ENCODE data around the genes HS6ST2, CT45A7, SAGE1 and SLC9A6.

GRCh38 chrX:132957689-132958930, at the start of gene HS6ST2:
HS6ST2 (minus strand) TSS chrX:132958629.
- PRO-cap: no peak
- RAMPAGE, long total RNA: no peak
- RRBS: 25% methylated on average over 65 of the region's 116 CpGs

- PRO-cap: no peak
- RAMPAGE, long total RNA: no peak
- RRBS: no CpG with 5 or more reads among the region's 11 CpGs
These were observed 25.5 kb upstream of the GPC4 start for GRCh38 chrX:133440722-133441250.

GRCh38 chrX:133496048-133496336, 80.7 kb upstream of the GPC4 start:
- PRO-cap: no peak
- RAMPAGE, long total RNA: no peak
- RRBS: no CpG with 5 or more reads among the region's 5 CpGs

GRCh38 chrX:133783184-133783837, 202.1 kb downstream of the GPC3 start:
- PRO-cap: no peak
- RAMPAGE, long total RNA: no peak
- RRBS: no CpG with 5 or more reads among the region's 4 CpGs

GRCh38 chrX:134026397-134027246, 41.2 kb upstream of the GPC3 start:
- PRO-cap: no peak
- RAMPAGE, long total RNA: no peak
- RRBS: no CpG with 5 or more reads among the region's 18 CpGs

- PRO-cap: no peak
- RAMPAGE, long total RNA: no peak
- RRBS: no CpG with 5 or more reads among the region's 4 CpGs
These were observed 32.1 kb upstream of the HPRT1 start for GRCh38 chrX:134427750-134428423.

- PRO-cap: no peak
- RAMPAGE, long total RNA: no peak
- RRBS: no CpG with 5 or more reads among the region's 6 CpGs
These were observed 77.6 kb downstream of the HPRT1 start for GRCh38 chrX:134537399-134538136.

DNA sequence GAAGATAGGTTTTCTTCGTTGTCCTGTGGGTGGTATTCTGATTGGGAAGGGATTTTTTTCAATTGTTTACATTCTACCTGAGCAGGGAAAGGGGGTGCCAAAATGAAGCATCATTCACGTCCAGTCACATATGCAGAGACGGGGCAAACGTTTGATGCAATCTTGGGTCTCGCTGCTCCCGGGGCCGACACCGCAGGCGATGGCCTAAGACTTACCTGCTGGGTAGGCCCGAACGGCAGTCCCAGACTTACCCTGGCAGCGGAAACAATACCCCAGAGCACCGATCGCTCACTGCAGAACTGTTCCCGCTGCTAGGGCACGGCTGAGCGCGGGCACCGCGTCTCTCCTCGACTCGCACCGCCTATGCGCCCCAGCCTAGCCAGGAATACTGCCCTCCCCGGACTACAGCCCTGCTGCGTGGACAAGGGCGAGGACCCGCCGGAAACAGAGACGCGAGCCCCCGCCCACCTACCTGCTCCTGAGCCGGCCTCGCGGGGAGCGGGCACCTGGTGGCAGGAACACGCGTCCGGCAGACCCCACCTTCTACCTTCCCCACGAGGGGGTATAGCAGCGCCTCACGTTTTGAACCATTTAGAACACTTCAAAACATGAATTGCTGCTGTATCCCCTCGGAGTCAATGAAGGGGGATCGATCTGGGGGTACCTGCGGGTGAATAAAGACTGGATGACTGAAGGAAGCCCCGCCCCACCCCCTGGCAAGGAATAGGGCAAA, 86.3 kb downstream of the HPRT1 start:
- PRO-cap: no peak
- RAMPAGE, long total RNA: no peak
- RRBS: 68% methylated on average over 13 of the region's 46 CpGs

DNA sequence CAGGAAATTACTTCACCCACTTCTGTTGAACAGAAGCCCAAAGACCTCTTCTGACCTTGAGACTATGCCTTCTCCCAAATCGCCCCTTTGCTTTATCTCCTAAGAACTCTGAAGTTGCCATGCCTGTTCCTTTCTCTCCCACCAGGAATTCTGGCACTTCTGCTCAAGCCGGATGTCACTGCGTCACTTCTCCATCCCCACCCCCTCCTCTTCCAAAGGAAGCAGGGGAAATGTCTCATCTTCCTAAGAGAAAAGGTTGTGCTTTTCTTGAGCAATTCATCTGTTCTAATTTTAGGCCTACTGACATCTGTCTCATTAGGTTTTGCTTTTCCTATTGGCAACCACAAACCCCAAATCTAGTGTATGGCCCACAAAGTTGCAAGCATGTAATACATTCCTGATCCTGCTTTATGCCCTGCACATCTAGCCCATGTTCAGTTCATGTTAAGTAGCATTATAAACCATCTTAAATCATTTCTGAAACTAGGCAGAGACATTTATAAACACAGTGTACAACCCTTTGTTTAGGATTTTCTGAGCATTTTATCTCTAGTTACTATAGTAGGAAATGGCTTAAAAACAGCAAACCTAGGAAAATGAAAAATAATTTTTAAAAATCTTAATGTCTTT, 14.4 kb downstream of the PABIR3 start:
- PRO-cap: no peak
- RAMPAGE, long total RNA: no peak
- RRBS: no CpG with 5 or more reads among the region's 3 CpGs

DNA sequence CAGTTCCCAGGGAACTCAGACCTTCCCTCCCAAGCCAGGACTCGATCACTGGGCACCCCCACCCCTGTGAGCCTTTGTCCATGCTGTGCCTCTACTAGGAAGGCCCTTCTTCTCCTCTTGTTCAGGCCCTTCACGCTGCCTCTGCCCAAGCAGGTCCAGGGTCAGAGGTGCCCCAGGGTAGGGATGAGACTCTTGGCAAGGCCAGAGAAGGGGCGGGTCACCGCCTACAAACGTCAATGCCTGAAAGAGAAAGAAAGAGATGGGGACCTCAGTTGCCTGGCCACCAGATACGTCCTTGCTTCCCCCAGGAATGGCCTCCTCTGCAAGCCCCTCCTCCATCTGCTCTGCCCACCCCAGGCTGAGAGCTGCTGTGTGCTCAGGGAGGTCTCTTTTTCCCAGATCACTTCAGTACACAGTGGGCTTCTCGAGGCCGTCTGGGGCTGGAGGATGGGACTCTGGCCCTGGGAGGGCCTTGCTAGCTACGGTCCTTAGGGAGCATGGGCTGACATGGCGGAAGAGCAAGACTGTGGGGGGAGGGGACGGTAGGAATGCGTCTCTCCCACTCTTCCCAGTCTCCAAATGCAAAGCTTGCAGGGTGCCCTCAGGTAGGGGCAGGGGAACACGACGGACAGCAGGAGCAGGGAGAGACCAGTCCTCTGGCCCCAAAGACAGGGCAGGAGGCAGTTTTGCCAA, 1.5 kb downstream of the SMIM10L2B start:
- PRO-cap: no peak
- RAMPAGE, long total RNA: no peak
- RRBS: no CpG with 5 or more reads among the region's 14 CpGs

- PRO-cap: no peak
- RAMPAGE, long total RNA: no peak
- RRBS: no CpG with 5 or more reads among the region's 4 CpGs
These were observed 23.9 kb downstream of the INTS6L start for GRCh38 chrX:135544338-135544771.

- PRO-cap: no peak
- RAMPAGE, long total RNA: no peak
- RRBS: no CpG with 5 or more reads among the region's 23 CpGs
These were observed at the start of gene CT45A7 for GRCh38 chrX:135837003-135837727. CT45A7 (minus strand) TSS chrX:135837280.

- PRO-cap: no peak
- RAMPAGE, long total RNA: no peak
- RRBS: 85% methylated on average over 6 of the region's 30 CpGs
These were observed at the start of gene SAGE1 for GRCh38 chrX:135893175-135894017. SAGE1 (plus strand) TSS chrX:135893716.

- PRO-cap: bidirectional peak, plus-strand start at chrX:135985435, minus-strand start at chrX:135985348
- RAMPAGE, long total RNA: no peak
- RRBS: 21% methylated on average over 27 of the region's 77 CpGs
These were observed at the start of gene SLC9A6 for GRCh38 chrX:135985042-135986075. SLC9A6 (plus strand) TSS chrX:135985435.

- PRO-cap: no peak
- RAMPAGE, long total RNA: no peak
- RRBS: no CpG with 5 or more reads among the region's 7 CpGs
These were observed 54.7 kb downstream of the SLC9A6 start for GRCh38 chrX:136039885-136040375.

DNA sequence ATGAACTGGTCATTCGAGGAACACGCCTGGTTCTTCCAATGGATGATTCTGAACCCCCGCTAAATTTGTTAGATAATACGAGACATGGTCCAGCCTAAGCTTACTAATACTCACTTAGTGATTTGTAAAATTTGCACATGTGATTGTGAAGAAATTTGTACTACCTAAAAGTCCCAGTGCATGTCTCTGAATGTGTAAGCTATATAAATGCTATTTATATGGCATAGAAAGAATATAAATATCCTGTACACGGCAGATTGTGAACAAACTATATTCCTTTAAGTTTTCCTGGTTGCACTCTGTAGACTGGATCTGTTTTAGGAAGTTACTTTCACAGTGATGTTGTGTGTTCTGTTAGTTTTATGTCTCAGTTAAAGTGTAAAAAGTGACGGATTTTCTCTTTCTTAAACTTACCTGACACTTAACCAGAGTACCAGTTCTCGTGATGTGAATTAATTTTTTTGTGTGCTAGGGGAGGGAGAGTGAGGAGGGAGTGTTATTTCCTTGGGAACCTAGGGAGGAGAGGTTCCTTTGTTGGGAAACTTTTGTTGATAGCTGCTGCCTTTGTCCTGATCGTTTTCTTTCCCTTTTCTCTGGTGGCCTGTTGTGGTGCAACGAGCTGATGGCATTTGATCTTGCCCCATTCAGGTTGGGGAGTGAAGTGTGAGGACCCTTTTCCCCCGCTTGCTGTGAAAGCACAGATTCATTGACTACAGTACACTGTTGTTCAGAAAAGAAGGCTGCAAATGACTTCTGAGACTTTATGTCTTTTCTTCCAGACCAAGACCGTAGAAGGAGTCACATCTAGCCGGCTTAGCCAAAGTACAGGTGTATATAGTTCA, 59.6 kb downstream of the SLC9A6 start:
- PRO-cap: no peak
- RAMPAGE, long total RNA: no peak
- RRBS: no CpG with 5 or more reads among the region's 12 CpGs

- PRO-cap: no peak
- RAMPAGE, long total RNA: no peak
- RRBS: no CpG with 5 or more reads among the region's 2 CpGs
These were observed 62.7 kb downstream of the SLC9A6 start for GRCh38 chrX:136047926-136048297.

DNA sequence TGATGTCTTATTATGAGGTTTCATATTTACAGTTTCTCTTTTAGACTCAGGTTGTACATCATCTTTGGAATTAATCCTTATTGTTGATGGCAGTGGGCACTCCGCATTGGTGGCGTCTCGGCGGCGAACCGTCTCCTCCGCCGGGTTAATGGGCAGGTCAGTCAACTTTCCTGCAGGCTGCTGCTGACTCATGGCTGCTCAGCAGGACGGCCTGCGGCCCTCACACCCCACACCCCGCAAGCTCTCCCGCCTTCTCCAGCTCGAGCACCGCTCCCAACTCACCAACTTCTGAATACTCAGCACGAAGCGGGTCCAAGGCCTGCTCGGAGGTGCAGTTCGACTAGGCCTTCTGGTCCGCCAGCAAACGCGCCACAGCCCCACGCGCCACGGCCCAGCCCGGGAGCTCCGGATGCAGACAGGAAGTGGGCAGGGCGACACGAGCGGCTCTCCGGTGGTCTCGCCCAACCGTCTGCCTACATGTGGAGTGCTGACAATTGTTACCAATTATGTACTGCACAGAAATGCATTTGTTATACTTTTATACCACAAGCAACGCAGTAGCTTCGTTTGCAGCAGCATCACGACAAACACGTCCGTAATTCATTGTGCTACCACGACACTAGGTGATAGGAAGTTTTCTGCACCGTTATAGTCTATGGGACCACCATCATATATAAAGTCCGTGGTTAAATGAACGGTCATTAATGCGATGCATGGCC, 98.5 kb upstream of the FHL1 start:
- PRO-cap: no peak
- RAMPAGE, long total RNA: no peak
- RRBS: 88% methylated on average over 5 of the region's 42 CpGs

GRCh38 chrX:136127073-136127569, 69.7 kb upstream of the FHL1 start:
- PRO-cap: no peak
- RAMPAGE, long total RNA: no peak
- RRBS: no CpG with 5 or more reads among the region's 5 CpGs

DNA sequence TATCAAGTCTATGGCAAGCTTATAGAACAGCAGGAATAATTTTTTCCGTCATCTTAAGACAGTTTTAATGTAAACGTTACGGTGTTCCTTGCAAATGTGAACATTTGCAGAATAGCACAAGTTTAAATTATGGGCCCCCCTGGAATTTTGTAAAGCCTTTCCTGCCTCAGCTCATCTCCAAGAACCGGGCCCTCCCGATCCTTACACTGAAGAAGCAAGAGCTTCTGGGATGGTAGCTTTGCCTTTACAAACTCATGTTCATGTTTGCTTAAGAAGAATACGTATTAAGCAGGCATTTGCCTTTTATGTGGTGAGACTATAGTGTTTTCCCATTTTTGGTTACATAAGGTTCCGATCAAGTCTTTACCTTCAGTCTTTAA, 47.8 kb upstream of the FHL1 start:
- PRO-cap: no peak
- RAMPAGE, long total RNA: no peak
- RRBS: no CpG with 5 or more reads among the region's 7 CpGs

All from lung (tissue), 4 donors.